T47D (cell line): ENCODE measurements around the gene GTPBP10.

DNA sequence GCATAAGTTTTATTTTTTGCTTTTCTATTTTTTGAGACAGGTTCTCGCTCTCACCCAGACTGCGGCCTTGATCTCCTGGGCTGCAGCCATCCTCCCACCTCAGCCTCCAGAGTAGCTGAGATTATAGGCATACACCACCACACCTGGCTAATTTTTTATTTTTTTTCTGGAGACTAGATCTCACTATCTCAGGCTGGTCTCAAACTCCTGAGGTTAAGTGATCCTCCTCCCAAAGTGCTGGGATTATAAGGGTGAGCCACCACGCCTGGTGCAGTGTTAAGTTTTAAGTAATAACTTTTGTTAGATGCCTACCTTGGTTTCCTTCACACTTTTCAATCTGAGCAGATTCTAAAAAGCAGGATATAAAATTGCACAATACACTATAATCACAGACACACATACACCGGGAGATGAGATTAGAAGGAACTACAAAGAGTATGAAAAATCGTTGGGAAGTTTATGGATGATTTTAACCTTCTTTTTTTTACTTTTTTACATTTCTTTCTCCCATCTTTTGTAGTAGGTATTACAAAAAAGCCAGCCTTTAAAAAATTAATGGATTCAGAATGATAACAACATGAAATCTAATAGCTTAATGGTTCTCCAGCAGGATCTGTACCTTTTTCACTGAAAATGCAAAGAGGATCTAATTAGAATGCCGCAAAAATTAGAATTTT, 10.0 kb downstream of the DMTF1 start:
- RRBS, result no CpG with 5 or more reads among the region's 6 CpGs

DNA sequence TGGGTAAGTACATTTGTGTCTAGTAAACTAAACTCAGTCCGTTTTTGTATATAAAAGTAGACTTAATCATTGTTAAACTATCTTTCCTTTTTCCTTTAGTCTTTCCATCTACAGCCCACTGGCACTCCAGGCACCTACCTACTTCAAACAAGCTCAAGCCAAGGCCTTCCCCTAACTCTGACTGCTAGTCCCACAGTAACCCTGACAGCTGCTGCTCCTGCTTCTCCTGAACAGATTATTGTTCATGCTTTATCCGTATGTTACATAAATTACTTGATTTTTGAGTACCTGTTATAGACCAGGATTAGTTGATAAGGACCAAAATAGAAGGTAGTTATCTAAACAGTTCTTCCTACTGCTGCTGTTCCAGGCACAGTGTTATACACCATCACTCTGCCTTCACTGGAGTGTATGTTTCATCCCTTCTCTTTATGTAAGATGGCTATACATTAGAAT, 26.4 kb downstream of the TMEM243 start:
- RRBS, result no CpG with 5 or more reads among the region's 2 CpGs

- RRBS, result 1% methylated on average over 30 of the region's 80 CpGs
Observed at GRCh38 chr7:87220013-87220940, 745 bp upstream of the TMEM243 start.

DNA sequence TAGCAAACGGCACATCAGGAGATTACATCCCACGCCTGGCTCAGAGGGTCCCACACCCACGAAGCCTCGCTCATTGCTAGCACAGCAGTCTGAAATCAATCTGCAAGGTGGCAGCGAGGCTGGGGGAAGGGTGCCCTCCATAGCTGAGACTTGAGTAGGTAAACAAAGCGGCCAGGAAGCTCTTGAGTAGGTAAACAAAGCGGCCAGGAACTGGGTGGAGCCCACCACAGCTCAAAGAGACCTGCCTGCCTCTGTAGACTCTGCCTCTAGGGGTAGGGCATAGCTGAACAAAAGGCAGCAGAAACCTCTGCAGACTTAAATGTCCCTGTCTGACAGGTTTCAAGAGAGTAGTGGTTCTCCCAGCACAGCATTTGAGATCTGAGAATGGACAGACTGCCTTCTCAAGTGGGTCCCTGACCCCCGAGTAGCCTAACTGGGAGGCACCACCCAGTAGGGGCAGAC, 10.2 kb downstream of the ABCB4 start:
- RRBS, result no CpG with 5 or more reads among the region's 8 CpGs

DNA sequence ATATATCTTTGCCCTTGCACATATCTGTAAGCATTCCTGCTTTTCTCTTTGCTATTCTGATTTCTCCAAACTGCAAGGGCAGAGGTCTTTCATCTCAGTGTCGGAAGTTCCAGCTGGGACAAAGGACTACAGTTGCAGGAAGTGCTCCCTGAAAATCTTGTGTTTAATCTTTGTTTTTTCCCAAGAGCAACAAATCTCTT, 22.1 kb upstream of the ABCB4 start:
- RRBS, result no CpG with 5 or more reads among the region's 1 CpG

GRCh38 chr7:87505147-87505473, 29.6 kb upstream of the ABCB4 start:
- RRBS, result no CpG with 5 or more reads among the region's 3 CpGs

DNA sequence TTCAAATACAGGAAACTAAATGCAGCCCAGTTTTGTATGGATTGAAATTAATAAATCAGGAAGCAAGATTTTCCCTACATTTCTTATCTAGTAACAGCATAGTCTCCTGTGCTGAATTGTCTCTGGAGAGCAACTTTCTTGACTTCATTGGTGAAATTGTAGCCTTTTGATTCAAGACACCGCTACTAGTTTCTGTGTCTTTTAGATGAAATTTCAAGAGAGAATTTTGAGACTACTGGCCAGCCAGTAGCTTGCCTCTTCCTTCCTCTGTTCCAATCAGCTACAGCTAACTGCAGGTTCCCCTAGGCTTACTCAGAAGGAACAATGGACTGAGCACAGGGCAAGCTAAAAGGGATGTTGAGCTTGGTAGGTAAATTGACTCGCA, 80.9 kb downstream of the RUNDC3B start:
- RRBS, result no CpG with 5 or more reads among the region's 2 CpGs

- RRBS, result no CpG with 5 or more reads among the region's 3 CpGs
Observed at GRCh38 chr7:87712488-87713070, 84.4 kb downstream of the RUNDC3B start.

GRCh38 chr7:87873988-87874312, 2.2 kb downstream of the SLC25A40 start:
- RRBS, result no CpG with 5 or more reads among the region's 4 CpGs

GRCh38 chr7:88200713-88201435, 19.0 kb downstream of the SRI start:
- RRBS, result no CpG with 5 or more reads among the region's 5 CpGs

DNA sequence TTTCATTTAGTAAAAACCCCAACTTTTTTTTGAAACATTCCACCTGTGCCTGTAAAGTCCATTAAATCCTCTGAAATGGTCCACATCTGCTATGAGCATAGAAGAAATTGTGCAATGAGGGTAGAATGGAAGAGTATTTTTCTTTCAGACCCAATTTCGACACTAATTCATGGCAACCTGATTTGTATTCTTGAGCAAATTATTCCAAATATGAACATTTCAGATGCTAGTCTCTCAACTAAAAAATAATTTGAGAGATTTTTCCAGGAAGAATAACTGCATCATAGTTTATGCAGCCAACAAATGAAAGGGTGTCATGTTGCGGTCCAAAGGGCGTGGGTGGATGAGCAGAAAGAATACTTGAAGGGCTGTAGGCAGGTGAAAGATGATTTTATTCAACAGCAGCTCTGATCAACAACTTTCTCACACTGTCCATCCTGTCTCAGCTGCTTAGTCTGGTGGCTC, 11.3 kb downstream of the STEAP2 start:
- RRBS, result no CpG with 5 or more reads among the region's 3 CpGs

DNA sequence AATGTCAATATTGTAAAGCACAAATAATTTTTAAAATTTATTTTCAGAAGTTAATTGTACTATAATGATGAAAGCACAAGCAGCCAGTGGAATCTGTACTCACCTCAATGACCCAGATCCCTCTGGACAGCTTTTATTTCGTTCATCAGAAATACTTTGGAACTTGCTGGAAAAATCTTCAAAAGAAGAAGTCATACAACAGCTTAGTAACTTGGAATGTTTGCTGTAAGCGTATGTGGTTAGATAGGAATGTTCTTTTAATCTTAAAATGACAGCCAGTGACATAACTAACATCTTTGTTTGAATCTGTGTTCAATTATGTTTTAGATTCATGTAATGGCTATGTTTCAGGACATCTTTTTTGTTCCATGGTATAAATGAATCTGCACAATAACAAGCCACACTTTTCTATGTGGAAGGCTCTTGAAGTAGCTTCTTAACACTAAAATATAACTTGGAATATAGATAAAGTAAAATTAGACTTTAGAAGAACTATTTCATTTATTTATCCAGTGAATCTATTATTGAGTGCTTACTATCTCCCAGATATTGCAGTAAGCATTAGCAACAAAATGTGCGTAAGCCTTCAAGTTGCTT, 26.9 kb downstream of the CFAP69 start:
- RRBS, result no CpG with 5 or more reads among the region's 3 CpGs

- RRBS, result no CpG with 5 or more reads among the region's 46 CpGs
Observed at GRCh38 chr7:90346390-90347601, at the start of gene GTPBP10. Gene GTPBP10, plus strand, starts transcription at chr7:90346716.

DNA sequence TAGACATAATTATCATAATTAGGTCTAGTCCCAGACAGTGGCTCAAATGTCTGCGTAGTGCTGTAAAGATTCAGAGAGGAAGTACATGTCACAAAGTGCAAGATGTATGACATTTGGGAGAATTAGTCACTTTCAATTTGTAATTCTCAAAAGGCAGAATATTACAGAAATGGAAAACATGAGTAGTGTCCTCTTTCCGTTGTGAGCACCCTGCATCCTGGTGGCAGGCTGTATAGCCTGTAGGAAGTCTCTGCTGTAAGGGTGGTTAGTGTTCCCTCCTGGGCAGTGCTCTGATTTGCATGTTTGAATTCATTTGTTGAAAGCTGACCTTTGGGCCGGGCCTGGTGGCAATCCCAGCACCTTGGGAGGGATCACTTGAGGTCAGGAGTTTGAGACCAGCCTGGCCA, 17.0 kb downstream of the CDK14 start:
- RRBS, result no CpG with 5 or more reads among the region's 3 CpGs

GRCh38 chr7:90621169-90621635, 25.1 kb downstream of the CDK14 start:
- RRBS, result no CpG with 5 or more reads among the region's 2 CpGs

DNA sequence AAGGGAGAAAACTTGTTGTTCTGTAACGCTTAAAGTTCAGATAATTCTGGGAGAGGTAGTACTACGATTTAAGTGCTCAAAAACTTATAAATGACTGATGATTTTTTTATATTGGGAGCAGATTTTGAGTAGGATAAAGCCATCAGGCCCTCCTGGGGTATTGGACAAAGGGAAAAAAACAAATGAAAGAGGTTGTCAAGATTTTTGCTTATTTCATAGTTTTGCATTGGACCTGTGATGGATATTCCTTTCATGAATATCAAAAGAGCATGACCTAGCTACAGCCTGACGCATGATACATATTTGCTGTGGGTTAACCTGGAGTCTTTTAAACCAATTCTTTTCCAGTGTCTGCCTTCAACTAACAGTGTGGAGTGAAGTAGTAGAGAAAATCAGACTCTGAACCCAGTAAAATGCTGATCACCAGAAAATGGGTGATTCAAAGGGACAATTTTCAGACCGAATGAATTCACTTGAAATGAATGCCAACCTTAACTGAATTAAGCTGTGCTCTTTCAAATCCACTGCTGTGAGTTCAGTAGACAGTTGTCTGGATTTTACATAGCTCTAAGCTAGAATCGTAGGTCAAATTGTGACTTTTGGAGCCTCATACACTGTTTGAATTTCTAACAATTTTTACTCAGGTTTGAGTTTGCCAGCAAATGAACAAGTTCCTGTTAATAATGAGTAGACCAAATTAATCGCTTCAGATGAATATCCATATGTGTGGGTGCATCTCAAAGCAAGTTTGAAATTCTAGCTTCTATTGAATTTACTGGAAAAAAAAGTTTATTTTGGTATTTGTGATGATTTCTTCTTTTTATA, 123.0 kb downstream of the CDK14 start:
- RRBS, result no CpG with 5 or more reads among the region's 6 CpGs

DNA sequence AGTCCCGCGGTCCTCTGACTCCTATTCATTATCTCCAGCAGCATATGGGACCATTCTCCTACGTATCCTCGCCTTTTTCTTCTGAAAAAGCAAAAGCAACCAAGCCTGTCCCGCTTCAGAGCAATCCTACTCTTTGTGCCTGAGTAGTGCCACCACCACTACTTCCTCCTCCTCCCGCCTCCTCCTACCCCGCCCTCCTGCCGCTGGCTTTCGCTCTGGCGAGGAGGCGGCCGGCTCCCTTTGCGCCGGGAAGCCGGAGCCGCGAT, 222 bp upstream of the FZD1 start:
- RRBS, result 1% methylated on average over 3 of the region's 17 CpGs

GRCh38 chr7:91875712-91876037, 4.8 kb downstream of the MTERF1 start:
- RRBS, result no CpG with 5 or more reads among the region's 3 CpGs

DNA sequence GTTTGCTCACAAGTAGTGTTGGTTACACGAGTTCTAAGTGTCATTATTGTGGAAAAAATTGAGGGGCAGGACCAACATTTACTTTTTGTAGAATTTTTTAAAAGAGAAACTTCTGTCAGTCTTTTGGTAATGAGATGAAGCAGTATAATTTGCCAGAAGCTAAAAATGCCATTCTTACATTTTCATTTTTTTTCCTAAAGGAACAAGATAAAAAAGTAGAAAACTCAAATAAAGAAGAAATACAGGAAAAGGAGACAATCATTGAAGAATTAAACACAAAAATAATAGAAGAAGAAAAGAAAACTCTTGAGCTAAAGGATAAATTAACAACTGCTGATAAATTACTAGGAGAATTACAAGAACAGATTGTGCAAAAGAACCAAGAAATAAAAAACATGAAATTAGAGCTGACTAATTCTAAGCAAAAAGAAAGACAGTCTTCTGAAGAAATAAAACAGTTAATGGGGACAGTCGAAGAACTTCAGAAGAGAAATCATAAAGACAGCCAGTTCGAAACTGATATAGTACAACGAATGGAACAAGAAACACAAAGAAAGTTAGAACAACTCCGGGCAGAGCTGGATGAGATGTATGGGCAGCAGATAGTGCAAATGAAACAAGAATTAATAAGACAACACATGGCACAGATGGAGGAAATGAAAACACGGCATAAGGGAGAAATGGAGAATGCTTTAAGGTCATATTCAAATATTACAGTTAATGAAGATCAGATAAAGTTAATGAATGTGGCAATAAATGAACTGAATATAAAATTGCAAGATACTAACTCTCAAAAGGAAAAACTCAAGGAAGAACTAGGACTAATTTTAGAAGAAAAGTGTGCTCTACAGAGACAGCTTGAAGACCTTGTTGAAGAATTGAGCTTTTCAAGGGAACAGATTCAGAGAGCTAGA, 60.2 kb downstream of the AKAP9 start:
- RRBS, result no CpG with 5 or more reads among the region's 6 CpGs

GRCh38 chr7:92263788-92264282, 18.1 kb downstream of the ANKIB1 start:
- RRBS, result no CpG with 5 or more reads among the region's 6 CpGs